K562 (cell line): ENCODE measurements around a stretch of chr1.

- RAMPAGE, long total RNA = start-site peak on the minus strand at chr1:211606519-211606569, 47 and 131 reads in 2 replicates
- RRBS = no CpG with 5 or more reads among the region's 7 CpGs
PRO-cap:
- standard = bidirectional peak, plus-strand start at chr1:211606673, minus-strand start at chr1:211606586
- CoPRO, capped RNA only, 2 experiments = peak in 2 of 2 experiments; most common plus-strand start chr1:211606658 (in 1); most common minus-strand start chr1:211606586 (in 2)
- CoPRO, capped and uncapped RNA, 2 experiments = peak in 2 of 2 experiments; most common plus-strand start chr1:211606652 (in 1); most common minus-strand start chr1:211606552 (in 2)
- CoPRO, uncapped RNA only, 2 experiments = no peak in any of the 2 experiments
CAGE:
- cytosol, long polyA plus RNA = no peak
- long polyA plus RNA = no peak
- nucleolus, long total RNA = no peak
- nucleus, long polyA plus RNA = no peak
Observed at GRCh38 chr1:211606458-211606805, 27.5 kb upstream of the SLC30A1 start.

- RAMPAGE, long total RNA = no peak
- RRBS = no CpG with 5 or more reads among the region's 8 CpGs
PRO-cap:
- standard = no peak
- CoPRO, capped RNA only, 2 experiments = no peak in any of the 2 experiments
- CoPRO, capped and uncapped RNA, 2 experiments = no peak in any of the 2 experiments
- CoPRO, uncapped RNA only, 2 experiments = no peak in any of the 2 experiments
CAGE:
- cytosol, long polyA plus RNA = no peak
- long polyA plus RNA = no peak
- nucleolus, long total RNA = no peak
- nucleus, long polyA plus RNA = no peak
Observed at GRCh38 chr1:211621389-211621916, 42.5 kb upstream of the SLC30A1 start.

- RAMPAGE, long total RNA = no peak
- RRBS = no CpG with 5 or more reads among the region's 19 CpGs
PRO-cap:
- standard = bidirectional peak, plus-strand start at chr1:211630382, minus-strand start at chr1:211630295; bidirectional peak, plus-strand start at chr1:211631013, minus-strand start at chr1:211630823
- CoPRO, capped RNA only, 2 experiments = peak in 2 of 2 experiments; most common plus-strand start chr1:211631013 (in 2); most common minus-strand start chr1:211630295 (in 1)
- CoPRO, capped and uncapped RNA, 2 experiments = peak in 2 of 2 experiments; most common plus-strand start chr1:211630446 (in 1); most common minus-strand start chr1:211630323 (in 1)
- CoPRO, uncapped RNA only, 2 experiments = peak in 1 of 2 experiments; most common plus-strand start chr1:211630387 (in 1); most common minus-strand start chr1:211630289 (in 1)
CAGE:
- cytosol, long polyA plus RNA = no peak
- long polyA plus RNA = no peak
- nucleolus, long total RNA = no peak
- nucleus, long polyA plus RNA = no peak
Observed at GRCh38 chr1:211630112-211631155, 45.0 kb downstream of the NEK2 start.

DNA sequence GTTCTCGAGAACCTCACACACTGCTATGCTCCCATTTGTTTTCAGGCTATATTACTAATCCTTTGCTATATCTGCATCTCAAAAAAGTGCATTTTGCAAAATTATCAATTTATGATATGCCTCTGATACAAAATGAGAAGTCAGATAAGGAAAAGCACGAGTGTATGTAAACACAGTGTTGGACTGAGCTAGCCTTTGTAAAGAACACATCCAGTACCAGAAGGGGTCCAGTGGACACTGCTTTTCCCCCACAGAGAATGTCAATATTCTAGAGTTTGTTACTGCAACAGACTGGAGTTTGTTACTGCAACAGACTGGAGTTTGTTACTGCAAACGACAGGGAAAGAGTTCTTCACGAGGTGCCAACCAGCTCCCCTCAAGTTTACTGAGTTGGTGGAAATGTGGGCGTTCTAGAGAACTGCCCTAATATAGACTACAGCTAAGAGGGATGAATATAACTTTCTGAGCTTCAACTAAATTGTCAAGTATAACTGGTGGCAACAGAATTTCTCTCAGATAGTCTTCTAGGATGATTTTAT, 73.7 kb upstream of the NEK2 start:
- RAMPAGE, long total RNA = no peak
- RRBS = no CpG with 5 or more reads among the region's 5 CpGs
PRO-cap:
- standard = no peak
- CoPRO, capped RNA only, 2 experiments = no peak in any of the 2 experiments
- CoPRO, capped and uncapped RNA, 2 experiments = no peak in any of the 2 experiments
- CoPRO, uncapped RNA only, 2 experiments = no peak in any of the 2 experiments
CAGE:
- cytosol, long polyA plus RNA = no peak
- long polyA plus RNA = no peak
- nucleolus, long total RNA = no peak
- nucleus, long polyA plus RNA = no peak

- RAMPAGE, long total RNA = no peak
- RRBS = no CpG with 5 or more reads among the region's 1 CpG
PRO-cap:
- standard = no peak
- CoPRO, capped RNA only, 2 experiments = no peak in any of the 2 experiments
- CoPRO, capped and uncapped RNA, 2 experiments = no peak in any of the 2 experiments
- CoPRO, uncapped RNA only, 2 experiments = no peak in any of the 2 experiments
CAGE:
- cytosol, long polyA plus RNA = no peak
- long polyA plus RNA = no peak
- nucleolus, long total RNA = no peak
- nucleus, long polyA plus RNA = no peak
Observed at GRCh38 chr1:211826453-211827126, 4.0 kb downstream of the LPGAT1 start.

- RAMPAGE, long total RNA = no peak
- RRBS = no CpG with 5 or more reads among the region's 3 CpGs
PRO-cap:
- standard = no peak
- CoPRO, capped RNA only, 2 experiments = no peak in any of the 2 experiments
- CoPRO, capped and uncapped RNA, 2 experiments = no peak in any of the 2 experiments
- CoPRO, uncapped RNA only, 2 experiments = peak in 1 of 2 experiments; most common minus-strand start chr1:211940146 (in 1)
CAGE:
- cytosol, long polyA plus RNA = no peak
- long polyA plus RNA = no peak
- nucleolus, long total RNA = no peak
- nucleus, long polyA plus RNA = no peak
Observed at GRCh38 chr1:211939893-211940301, 95.5 kb downstream of the INTS7 start.

GRCh38 chr1:212057842-212059183, 22.8 kb downstream of the DTL start:
- RAMPAGE, long total RNA = no peak
- RRBS = no CpG with 5 or more reads among the region's 4 CpGs
PRO-cap:
- standard = no peak
- CoPRO, capped RNA only, 2 experiments = no peak in any of the 2 experiments
- CoPRO, capped and uncapped RNA, 2 experiments = peak in 1 of 2 experiments; most common plus-strand start chr1:212059167 (in 1)
- CoPRO, uncapped RNA only, 2 experiments = peak in 2 of 2 experiments; most common plus-strand start chr1:212058898 (in 2); most common minus-strand start chr1:212058806 (in 1)
CAGE:
- cytosol, long polyA plus RNA = no peak
- long polyA plus RNA = no peak
- nucleolus, long total RNA = no peak
- nucleus, long polyA plus RNA = no peak

DNA sequence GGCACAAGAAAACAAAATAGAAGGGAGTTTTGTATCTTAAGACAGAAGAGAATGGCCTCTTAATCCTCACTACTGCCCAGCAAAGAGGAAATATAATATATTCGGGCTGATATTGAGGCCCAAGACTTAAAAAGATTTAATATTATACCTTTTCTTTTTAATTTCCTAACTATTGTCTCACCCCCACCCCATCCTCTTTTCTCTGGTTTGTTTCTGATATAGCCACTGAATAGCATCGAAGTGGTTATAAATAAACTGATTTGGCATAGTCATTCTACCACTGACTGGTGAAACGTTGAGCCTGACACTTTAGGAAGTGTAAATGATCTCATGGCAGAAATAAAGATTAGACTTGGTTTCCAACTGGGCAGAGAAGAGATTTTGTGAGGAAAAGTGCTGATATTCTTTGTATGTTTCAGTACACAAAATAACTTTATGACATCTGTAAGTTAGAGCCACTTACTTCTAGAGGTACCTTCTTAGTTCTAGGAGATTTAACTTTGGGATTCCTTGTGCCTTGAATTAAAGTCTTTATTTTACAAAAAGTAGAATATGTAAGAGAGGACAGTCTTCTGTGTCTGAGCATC, 39.3 kb downstream of the DTL start:
- RAMPAGE, long total RNA = no peak
- RRBS = no CpG with 5 or more reads among the region's 3 CpGs
PRO-cap:
- standard = no peak
- CoPRO, capped RNA only, 2 experiments = no peak in any of the 2 experiments
- CoPRO, capped and uncapped RNA, 2 experiments = no peak in any of the 2 experiments
- CoPRO, uncapped RNA only, 2 experiments = peak in 2 of 2 experiments; most common plus-strand start position 411 of the sequence (in 1)
CAGE:
- cytosol, long polyA plus RNA = no peak
- long polyA plus RNA = no peak
- nucleolus, long total RNA = no peak
- nucleus, long polyA plus RNA = no peak

- RAMPAGE, long total RNA = no peak
- RRBS = no CpG with 5 or more reads among the region's 4 CpGs
PRO-cap:
- standard = bidirectional peak, plus-strand start at chr1:212152530, minus-strand start at chr1:212152263
- CoPRO, capped RNA only, 2 experiments = peak in 2 of 2 experiments; most common plus-strand start chr1:212152463 (in 2); most common minus-strand start chr1:212152299 (in 2)
- CoPRO, capped and uncapped RNA, 2 experiments = peak in 2 of 2 experiments; most common plus-strand start chr1:212152463 (in 2); most common minus-strand start chr1:212152299 (in 2)
- CoPRO, uncapped RNA only, 2 experiments = peak in 1 of 2 experiments; most common plus-strand start chr1:212152522 (in 1); most common minus-strand start chr1:212152304 (in 1)
CAGE:
- cytosol, long polyA plus RNA = no peak
- long polyA plus RNA = no peak
- nucleolus, long total RNA = no peak
- nucleus, long polyA plus RNA = no peak
Observed at GRCh38 chr1:212152109-212152659, 116.6 kb downstream of the DTL start.

DNA sequence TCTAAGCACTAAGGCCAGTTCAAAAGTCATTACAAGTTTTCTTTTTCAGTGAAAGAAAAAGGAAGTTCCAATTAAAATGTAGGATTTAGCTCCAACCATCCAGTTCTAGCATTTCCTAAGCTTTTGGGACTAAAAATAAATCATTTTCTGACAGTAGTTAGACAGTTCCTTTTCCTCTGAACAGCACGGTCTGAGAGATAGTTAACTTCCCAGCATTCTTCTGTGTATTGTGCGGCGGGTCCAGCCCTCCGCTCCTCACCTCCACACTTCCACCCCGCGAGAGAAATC, 38.2 kb upstream of the PPP2R5A start:
- RAMPAGE, long total RNA = no peak
- RRBS = no CpG with 5 or more reads among the region's 6 CpGs
PRO-cap:
- standard = no peak
- CoPRO, capped RNA only, 2 experiments = peak in 1 of 2 experiments; most common plus-strand start position 215 of the sequence (in 1); most common minus-strand start position 147 of the sequence (in 1)
- CoPRO, capped and uncapped RNA, 2 experiments = no peak in any of the 2 experiments
- CoPRO, uncapped RNA only, 2 experiments = no peak in any of the 2 experiments
CAGE:
- cytosol, long polyA plus RNA = no peak
- long polyA plus RNA = no peak
- nucleolus, long total RNA = no peak
- nucleus, long polyA plus RNA = no peak

- RAMPAGE, long total RNA = no peak
- RRBS = no CpG with 5 or more reads among the region's 13 CpGs
PRO-cap:
- standard = no peak
- CoPRO, capped RNA only, 2 experiments = no peak in any of the 2 experiments
- CoPRO, capped and uncapped RNA, 2 experiments = no peak in any of the 2 experiments
- CoPRO, uncapped RNA only, 2 experiments = no peak in any of the 2 experiments
CAGE:
- cytosol, long polyA plus RNA = no peak
- long polyA plus RNA = no peak
- nucleolus, long total RNA = no peak
- nucleus, long polyA plus RNA = no peak
Observed at GRCh38 chr1:212283636-212284305, 1.4 kb upstream of the PPP2R5A start.

- RAMPAGE, long total RNA = no peak
- RRBS = no CpG with 5 or more reads among the region's 5 CpGs
PRO-cap:
- standard = no peak
- CoPRO, capped RNA only, 2 experiments = no peak in any of the 2 experiments
- CoPRO, capped and uncapped RNA, 2 experiments = no peak in any of the 2 experiments
- CoPRO, uncapped RNA only, 2 experiments = peak in 2 of 2 experiments; most common plus-strand start chr1:212358351 (in 1); most common minus-strand start chr1:212358054 (in 1)
CAGE:
- cytosol, long polyA plus RNA = no peak
- long polyA plus RNA = no peak
- nucleolus, long total RNA = no peak
- nucleus, long polyA plus RNA = no peak
Observed at GRCh38 chr1:212357934-212358889, 56.5 kb downstream of the PACC1 start.

GRCh38 chr1:212444289-212444549, 11.5 kb downstream of the NENF start:
- RAMPAGE, long total RNA = no peak
- RRBS = no CpG with 5 or more reads among the region's 5 CpGs
PRO-cap:
- standard = no peak
- CoPRO, capped RNA only, 2 experiments = no peak in any of the 2 experiments
- CoPRO, capped and uncapped RNA, 2 experiments = no peak in any of the 2 experiments
- CoPRO, uncapped RNA only, 2 experiments = no peak in any of the 2 experiments
CAGE:
- cytosol, long polyA plus RNA = no peak
- long polyA plus RNA = no peak
- nucleolus, long total RNA = no peak
- nucleus, long polyA plus RNA = no peak

DNA sequence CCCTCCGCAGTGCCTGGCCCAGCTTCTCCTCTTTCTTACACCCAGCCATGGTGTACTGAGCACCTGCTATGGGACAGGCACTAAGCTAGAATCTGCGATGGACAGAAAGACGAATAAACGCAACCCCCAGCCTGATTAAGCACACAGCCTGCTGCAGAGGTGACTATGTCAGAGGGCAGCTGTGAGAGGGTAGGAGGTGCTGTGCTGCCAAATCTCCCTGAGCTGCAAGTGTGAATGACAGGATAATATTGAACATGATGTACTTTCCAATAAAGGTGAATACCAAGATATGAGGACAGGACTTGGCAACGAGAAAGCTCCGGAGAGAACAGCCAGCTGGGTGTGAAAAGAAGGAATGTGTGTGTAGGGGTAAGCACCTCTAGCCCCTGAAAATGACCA, 83.1 kb upstream of the ATF3 start:
- RAMPAGE, long total RNA = no peak
- RRBS = no CpG with 5 or more reads among the region's 6 CpGs
PRO-cap:
- standard = no peak
- CoPRO, capped RNA only, 2 experiments = no peak in any of the 2 experiments
- CoPRO, capped and uncapped RNA, 2 experiments = no peak in any of the 2 experiments
- CoPRO, uncapped RNA only, 2 experiments = no peak in any of the 2 experiments
CAGE:
- cytosol, long polyA plus RNA = no peak
- long polyA plus RNA = no peak
- nucleolus, long total RNA = no peak
- nucleus, long polyA plus RNA = no peak

DNA sequence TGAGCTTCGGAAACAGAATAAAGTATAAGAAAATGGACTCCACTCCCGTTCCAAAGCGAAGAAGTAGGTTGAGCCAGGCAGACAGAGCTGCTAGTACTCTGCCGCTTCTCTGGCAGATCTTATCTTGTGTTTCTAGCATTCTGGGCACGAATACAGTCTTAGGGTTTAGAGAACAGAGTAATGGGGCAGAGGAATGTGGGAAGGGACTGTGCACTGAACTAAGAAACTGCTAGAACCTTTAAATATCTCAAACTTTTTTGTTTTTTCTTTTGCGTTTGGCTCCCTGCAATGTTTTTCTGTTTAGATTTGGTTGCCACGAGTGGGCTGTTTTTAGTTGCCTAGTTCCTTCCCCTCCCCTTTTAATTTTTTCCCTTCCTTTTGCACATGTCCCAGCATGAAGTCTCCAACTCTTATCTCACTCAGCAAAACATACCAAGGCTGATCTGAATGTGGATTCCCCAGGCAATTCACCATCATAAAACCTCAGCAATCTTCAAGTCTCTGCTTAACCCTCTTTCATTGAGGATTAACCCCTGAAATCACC, 3.1 kb upstream of the ATF3 start:
- RAMPAGE, long total RNA = no peak
- RRBS = no CpG with 5 or more reads among the region's 7 CpGs
PRO-cap:
- standard = no peak
- CoPRO, capped RNA only, 2 experiments = no peak in any of the 2 experiments
- CoPRO, capped and uncapped RNA, 2 experiments = no peak in any of the 2 experiments
- CoPRO, uncapped RNA only, 2 experiments = no peak in any of the 2 experiments
CAGE:
- cytosol, long polyA plus RNA = no peak
- long polyA plus RNA = no peak
- nucleolus, long total RNA = no peak
- nucleus, long polyA plus RNA = no peak

GRCh38 chr1:212616926-212617398, 7.3 kb upstream of the GARIN4 start:
- RAMPAGE, long total RNA = no peak
- RRBS = no CpG with 5 or more reads among the region's 4 CpGs
PRO-cap:
- standard = no peak
- CoPRO, capped RNA only, 2 experiments = no peak in any of the 2 experiments
- CoPRO, capped and uncapped RNA, 2 experiments = no peak in any of the 2 experiments
- CoPRO, uncapped RNA only, 2 experiments = no peak in any of the 2 experiments
CAGE:
- cytosol, long polyA plus RNA = no peak
- long polyA plus RNA = no peak
- nucleolus, long total RNA = no peak
- nucleus, long polyA plus RNA = no peak

- RAMPAGE, long total RNA = no peak
- RRBS = no CpG with 5 or more reads among the region's 9 CpGs
PRO-cap:
- standard = no peak
- CoPRO, capped RNA only, 2 experiments = no peak in any of the 2 experiments
- CoPRO, capped and uncapped RNA, 2 experiments = no peak in any of the 2 experiments
- CoPRO, uncapped RNA only, 2 experiments = no peak in any of the 2 experiments
CAGE:
- cytosol, long polyA plus RNA = no peak
- long polyA plus RNA = no peak
- nucleolus, long total RNA = no peak
- nucleus, long polyA plus RNA = no peak
Observed at GRCh38 chr1:212619846-212620593, 4.3 kb upstream of the GARIN4 start.

GRCh38 chr1:212916459-212917482, 33.6 kb upstream of the VASH2 start:
- RAMPAGE, long total RNA = no peak
- RRBS = 49% methylated on average over 3 of the region's 33 CpGs
PRO-cap:
- standard = no peak
- CoPRO, capped RNA only, 2 experiments = no peak in any of the 2 experiments
- CoPRO, capped and uncapped RNA, 2 experiments = no peak in any of the 2 experiments
- CoPRO, uncapped RNA only, 2 experiments = no peak in any of the 2 experiments
CAGE:
- cytosol, long polyA plus RNA = no peak
- long polyA plus RNA = no peak
- nucleolus, long total RNA = no peak
- nucleus, long polyA plus RNA = no peak